LUHMES (cell line): ENCODE measurements around a stretch of chr20.

GRCh38 chr20:58238235-58238933 is 9.9 kb upstream of the ANKRD60 start:
- PRO-cap, result no peak

DNA sequence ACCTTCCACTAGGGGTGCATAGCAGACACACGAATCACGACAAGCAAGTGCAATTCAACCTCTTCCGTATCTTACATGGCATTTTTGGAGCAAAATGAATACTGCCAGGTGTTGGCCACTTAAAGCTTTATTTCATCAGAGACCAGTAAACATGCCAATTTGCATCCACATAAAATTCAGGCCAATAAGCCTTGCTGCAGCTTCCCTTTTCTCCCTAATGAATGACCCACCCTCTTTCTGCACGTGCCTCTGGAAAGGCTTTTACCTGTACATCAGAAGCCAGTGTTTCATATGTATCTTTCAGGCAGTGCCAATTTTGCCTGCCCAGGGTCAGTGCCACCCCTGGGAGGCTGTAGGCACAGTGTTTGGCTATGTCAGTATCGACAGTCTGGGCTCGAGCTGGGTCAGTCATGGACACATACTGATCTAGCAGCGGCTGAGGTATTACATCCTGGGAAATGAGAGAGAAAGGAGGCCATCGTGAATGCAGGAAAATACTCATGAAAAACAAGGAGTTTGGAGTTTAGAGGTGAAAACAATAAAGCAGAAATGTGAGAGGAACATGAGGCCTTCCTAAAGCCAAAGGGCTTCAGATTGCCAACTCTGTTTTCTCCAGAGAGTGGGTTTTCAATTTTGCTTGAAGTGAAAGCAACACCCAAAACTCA is 11.1 kb upstream of the ANKRD60 start:
- PRO-cap, result no peak

- PRO-cap, result no peak
Observed at GRCh38 chr20:58313387-58313836, 3.9 kb downstream of the RAB22A start.

GRCh38 chr20:58361009-58361768 is 27.8 kb upstream of the VAPB start:
- PRO-cap, result no peak

DNA sequence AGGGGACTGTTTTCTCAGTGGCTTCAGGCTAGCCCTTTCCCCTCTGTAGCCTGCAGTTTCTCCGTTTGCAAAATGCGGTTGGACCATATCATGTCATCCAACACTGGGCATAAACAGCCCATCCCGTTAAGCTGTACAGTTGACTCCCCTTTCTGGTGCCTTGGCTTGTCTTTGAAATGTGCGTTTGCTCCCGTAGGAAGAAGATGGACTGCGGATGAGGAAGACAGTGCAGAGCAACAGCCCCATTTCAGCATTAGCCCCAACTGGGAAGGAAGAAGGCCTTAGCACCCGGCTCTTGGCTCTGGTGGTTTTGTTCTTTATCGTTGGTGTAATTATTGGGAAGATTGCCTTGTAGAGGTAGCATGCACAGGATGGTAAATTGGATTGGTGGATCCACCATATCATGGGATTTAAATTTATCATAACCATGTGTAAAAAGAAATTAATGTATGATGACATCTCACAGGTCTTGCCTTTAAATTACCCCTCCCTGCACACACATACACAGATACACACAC is 54.9 kb downstream of the VAPB start:
- PRO-cap, result no peak

DNA sequence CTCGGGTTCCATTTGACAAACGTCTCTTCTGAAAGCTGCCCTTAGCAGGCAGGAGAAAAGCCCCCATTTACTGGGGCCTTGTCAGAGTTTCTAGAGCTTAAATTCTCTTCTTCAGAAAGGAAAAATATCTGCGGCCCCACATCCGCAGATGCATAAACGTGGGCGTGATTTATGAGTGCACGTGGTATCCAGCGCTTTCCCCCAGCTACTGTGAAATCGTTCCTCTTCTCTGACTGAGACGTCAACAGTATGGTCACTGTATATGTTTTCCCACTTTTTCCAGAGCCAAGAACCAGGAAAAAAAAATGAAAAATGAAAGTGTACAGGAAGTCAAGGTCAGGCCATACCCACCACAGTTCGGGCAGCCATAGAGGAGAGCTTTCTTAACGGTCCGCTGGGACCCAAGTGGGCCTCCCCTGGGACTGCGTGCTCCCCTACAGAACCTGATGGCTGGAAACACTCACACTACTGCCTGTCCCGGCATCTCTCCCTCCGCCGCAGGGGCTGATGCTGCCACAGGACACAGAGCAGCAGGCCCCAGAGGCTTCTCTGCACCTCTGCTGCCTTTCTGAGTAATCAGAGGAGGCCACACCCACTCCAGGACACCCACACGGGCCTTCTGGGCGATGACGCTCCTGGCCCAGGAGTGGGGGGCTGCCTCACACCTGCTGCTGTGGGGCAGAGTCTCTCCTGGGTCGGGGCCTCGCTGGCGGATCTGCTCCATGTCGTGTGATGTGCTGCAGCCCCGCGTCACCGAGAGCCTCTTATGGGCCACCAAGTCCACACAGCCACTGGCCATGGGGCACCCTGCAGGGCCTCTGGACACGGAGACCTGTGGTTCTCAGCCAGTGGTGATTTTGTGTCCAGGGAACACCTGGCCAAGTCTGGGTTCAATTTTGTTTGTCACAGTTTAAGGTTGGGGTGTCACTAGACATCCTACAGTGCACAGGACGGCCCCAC is 16.4 kb upstream of the STX16 start:
- PRO-cap, result no peak

DNA sequence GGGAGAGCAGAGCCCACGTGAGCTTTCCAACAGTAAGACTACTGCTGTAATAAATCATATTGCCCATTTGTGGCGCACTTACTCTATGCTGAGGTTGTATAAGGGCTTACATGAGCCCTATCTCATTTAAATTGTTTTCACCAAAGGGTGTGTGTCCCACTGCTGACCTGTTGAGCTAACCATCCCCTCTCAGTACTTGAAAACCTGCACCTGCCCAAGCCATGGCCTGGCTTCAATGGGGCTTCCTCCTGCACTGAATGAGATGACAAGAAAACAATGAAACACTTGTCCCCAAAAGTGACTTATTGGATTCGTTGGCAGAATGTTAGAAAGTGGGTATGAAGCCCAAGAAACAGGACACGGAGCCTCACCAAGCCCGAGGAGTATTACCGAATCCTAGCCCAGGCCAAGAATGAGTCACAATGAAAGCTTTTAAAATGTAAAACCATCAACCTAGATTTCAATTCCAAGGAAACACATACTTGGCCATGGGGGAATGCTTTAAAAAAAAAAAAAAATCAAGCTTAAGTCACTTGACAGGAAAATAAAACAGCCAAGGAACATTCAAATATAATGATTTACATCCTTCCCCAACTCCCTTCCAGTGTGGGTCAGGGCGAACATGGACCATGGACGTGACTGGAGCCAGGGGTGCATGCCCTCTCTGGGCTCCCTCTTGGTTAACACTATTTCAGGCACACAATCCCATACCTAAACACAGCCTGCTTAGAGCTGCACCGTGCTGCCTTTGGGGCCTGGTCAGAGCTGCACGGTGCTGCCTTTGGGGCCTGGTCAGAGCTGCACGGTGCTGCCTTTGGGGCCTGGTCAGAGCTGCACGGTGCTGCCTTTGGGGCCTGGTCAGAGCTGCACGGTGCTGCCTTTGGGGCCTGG is 3.2 kb upstream of the STX16 start:
- PRO-cap, result no peak

GRCh38 chr20:58652641-58652923 is 1.5 kb downstream of the STX16 start:
- PRO-cap, result no peak

DNA sequence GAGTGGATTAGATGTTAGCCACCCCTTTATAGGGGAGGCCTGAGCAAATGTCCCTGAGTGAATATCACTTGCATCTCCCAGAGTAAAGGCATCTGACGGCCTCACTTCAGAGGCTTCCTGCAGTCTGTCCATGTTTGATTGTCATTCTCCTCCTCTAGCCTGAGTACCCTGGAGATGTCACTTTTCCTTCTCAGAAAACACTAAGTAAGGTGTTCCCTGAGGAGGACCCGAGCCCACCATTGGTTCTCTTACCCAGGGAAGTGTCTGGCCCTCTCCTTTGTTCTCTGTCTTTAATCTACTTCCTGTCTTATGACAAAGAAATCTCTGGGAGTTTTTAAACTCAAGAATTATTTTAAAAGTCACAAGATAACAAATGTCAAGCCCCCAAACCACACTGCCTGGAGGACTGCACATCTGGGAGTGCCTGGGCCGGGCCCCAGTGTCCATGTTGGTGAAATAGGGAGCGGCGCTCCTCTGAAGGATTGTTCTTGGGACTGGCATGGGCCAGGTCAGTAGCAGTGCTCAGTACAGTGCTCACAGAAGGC is 10.8 kb downstream of the STX16 start:
- PRO-cap, result no peak

DNA sequence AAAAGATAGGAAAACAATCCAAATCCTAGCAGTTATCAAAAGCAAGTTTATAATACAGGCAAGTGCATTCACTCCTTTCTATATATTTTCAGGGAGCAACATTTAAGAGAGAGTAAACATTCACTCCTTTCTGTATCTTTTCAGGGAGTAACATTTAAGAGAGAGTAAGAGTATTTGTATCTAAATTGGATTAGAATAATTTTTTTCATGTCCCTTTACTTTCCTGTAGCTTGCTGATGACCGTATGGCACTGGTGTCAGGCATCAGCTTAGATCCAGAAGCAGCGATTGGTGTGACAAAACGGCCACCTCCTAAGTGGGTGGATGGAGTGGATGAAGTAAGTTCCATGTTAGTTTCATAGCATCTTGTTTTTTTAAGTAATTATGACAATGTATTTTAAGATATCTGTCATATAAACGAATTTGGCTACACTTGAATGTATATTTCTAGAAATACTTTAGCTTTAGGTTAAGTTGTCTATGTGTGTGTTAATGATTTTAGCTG is 16.2 kb downstream of the STX16 start:
- PRO-cap, result no peak

GRCh38 chr20:58892890-58893340 is 1.7 kb downstream of the GNAS start:
- PRO-cap, result no peak

- PRO-cap, result no peak
Observed at GRCh38 chr20:58893479-58894522, 2.6 kb downstream of the GNAS start.

- PRO-cap, result no peak
Observed at GRCh38 chr20:59001230-59002113, 5.6 kb downstream of the CTSZ start.

DNA sequence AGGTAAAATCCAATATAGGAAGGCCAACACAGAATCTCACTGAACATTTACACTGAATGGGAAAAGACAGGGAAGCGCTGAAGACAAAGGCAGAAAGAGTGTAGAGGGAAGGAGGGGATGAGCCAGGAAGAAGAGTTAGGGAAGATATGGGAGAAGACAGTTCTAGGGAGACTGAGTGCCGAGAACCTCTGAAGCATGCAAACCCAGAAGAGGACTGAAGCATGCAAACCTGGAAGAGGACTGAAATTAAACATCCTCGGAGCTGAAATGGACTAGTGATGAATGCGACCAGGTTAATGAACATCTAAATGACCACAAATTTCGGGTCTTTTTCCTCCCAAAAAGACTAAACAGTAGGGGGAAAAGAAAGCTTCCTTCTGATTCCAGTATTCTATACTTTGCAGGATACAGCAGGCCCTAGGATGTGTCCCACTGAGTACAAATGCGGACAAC is 1.6 kb downstream of the PRELID3B start:
- PRO-cap, result no peak

- PRO-cap, result no peak
Observed at GRCh38 chr20:59161847-59162284, 1.8 kb upstream of the ZNF831 start.

- PRO-cap, result no peak
Observed at GRCh38 chr20:59948763-59949118, 8.6 kb downstream of the FAM217B start.

GRCh38 chr20:61602816-61603191 is 350.7 kb downstream of the CDH4 start:
- PRO-cap, result no peak

DNA sequence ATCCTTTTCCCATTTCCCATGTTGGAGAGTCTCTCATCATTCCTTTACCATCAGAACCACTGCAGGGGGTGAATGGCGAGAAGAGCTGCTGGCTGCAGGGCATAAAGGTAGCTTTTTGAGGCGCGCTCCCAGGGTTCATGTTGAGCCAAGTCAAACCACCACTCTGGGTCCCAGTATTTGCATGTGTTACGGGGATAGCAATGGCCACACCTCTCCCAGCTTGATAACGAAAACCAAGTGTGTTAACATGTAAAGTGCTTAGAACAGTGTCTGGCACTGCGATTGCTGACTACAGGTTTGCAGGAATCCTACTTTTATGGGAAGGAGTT is 396.5 kb downstream of the CDH4 start:
- PRO-cap, result no peak

DNA sequence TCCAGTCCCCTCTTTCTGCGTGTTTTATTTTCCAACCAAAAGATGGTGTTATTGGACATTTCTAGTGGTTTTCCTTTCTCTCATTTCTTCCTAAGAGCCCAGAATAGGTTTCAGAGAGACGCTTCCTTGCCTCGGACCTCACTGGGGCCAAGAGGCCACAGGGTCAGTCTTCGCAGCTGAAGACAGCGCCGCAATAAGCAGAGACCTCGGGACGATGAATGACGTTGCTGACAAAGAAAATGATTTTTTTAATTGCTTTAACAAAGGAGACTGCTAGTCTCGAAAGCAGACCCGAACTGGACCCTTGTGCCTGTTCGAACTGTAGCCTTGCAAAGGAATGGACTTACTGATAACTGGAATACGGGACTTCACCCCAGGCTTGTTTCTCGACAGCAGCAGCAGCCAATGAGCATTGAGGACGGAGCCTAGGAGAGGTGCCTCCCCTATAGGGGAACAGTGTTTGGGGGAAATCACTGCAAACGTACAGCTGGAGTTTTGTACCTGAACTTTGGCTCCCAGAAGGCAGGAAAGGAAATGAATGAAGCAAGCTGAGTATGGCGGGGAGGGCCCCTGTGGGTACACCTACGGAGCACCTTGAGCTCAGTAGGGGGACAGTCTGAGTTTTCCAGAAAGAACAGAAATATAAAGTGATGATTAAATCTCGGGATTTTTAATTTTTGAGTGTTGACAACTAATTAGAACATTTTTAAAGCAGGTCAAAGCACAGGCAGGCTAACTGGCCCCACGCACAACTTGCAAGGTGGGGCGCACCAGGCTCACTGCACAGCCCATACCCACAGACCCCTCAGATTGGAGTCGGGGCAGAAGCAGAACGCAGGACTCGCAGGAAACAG is 1.4 kb upstream of the TAF4 start:
- PRO-cap, result bidirectional peak, plus-strand start at position 137 of the sequence, minus-strand start outside the sequence

GRCh38 chr20:62067822-62068387 is 2.2 kb upstream of the TAF4 start:
- PRO-cap, result no peak